Hematopoietic multipotent progenitor cell (in vitro differentiated cells): ENCODE measurements around a stretch of chr2.

DNA sequence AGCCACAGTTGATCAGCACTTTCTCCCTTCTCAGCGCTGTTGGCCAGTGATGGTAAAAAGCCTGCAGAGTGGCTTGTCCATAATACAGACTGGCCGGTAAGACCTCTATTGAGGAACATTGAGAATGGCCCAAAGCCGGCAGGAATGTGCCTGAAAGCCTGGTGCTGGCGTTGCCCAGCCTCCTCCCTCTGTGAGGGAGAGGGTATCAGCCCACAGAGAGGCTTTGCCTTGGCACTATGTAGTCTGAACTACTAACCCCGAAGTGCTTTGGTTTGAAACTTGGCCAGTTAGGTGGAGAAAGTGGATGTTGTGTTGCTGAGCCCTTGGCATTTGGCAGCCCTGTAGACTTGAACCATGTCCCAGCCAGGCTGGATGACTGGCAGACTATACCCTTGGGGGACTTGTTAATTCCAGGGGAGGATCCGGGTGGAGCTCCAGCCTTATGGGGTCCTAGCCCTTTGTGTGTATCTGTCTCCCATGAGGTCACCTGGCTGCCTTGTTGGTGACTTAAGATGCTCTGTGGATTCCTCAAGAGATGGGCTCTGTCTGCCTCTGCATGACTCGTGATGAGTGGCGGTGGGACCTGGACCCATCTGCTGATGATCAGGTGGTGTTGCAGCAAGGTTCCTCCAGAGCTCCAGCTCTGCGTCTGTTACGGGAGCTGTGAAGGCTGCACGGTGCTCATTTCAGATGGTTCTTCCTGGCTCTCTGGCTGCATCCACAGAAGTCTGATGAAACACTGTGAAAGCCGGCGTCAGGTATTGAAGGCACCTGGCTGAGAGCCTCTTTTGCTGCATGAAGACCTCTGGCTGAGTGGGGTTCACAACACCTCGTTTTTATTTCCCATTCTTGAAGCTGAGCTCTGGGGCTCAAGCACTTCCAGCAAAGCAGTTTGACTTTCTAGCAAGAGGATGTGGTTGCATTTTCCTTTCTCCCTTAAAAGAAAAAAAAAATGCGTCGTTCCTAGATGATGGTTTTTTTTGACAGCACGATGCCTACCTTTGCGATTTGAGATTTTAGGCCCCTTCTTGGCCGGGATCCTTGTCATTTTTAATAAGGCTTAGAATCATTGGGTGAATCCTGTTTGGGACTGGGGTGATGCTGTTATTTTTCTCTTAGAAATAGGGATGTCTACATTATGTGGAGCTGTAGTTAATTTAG, 2.4 kb downstream of the AGAP1 start:
- CAGE, long polyA plus RNA: no peak

DNA sequence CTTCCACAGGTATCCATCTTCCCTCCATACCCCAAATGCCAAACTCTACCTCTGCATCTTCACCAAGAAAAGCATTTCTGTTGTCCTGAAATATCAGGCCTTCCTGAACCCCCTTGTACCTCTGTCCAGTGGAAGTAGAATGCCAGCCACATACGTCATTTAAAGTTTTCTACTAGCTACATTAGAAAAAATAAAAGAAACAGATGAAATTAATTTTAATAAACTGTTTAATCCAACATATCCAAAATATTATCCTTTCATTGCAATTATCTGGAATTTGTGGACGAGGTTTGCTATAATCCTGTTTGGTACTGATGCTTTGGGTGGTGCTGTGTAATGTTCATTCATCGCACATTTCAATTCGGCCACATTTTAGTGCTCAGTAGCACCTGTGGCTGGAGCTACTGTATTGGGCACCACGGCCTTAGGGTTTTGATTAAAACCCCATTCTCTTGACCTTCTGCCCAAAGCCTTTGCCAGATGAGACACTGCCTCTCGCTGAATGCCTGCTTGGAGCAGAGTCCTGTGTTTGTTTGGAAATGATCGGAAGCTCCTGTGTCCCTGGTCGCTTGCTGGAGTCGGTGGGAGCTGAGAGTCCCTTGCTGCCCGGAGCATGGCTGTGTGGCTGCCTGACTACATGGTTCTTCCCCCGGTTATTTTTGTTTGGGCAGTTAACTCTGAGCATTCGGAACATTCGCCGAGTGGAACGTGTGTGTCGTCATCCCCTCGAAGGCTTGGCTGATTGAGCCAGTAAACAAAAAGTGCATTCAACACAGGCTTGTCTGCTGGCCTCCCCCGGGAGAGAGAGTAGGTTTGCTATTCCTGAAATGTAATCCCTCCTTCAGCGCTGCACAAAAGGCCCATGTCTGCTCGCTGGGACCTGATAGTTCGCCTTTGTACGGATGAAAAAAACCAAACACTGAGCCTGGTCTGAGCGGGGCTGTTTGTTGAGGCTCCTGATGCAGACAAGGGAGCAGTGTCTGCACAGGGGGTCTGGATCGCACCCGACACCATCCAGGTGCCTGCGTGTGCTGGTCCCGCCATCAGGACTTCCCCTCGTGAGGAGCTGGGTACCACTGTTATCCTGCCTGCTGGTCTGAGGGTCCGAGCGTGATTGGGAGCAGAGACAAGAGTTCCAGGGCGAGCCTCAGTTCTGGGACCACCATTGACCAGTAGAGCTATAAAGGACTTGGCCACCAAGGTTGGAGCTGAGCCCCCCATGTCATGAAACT, 83.5 kb downstream of the AGAP1 start:
- CAGE, long polyA plus RNA: no peak

DNA sequence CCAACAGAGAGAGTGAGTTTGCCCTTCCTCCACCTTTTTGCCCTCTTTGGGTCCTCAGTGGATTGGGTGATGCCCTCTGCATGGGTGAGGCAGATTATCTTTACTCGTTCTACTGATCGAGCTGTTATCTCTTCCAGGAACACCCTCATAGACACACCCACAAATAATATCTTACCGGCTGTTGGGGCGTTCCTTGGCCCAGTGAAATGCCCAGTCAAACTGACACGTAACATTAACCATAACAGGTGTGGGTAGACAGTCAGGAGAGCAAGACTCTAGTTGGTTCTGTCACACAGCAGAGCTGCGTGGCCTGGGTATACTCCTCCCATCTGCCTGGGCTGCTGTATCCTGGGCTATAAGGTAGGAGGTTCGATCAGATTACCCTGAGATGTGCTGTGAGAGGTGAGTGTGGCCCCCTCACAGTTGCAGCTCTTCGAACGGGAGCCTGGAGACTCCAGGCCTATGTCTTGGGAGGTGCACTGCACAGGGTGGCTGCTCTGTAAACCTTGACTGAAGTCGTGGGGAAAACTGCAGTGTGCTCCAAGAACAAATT, 144.1 kb downstream of the AGAP1 start:
- CAGE, long polyA plus RNA: no peak

- CAGE, long polyA plus RNA: no peak
These were observed 328.3 kb downstream of the AGAP1 start for GRCh38 chr2:235822143-235822606.

- CAGE, long polyA plus RNA: no peak
These were observed 156.1 kb downstream of the GBX2 start for GRCh38 chr2:236012047-236012441.

DNA sequence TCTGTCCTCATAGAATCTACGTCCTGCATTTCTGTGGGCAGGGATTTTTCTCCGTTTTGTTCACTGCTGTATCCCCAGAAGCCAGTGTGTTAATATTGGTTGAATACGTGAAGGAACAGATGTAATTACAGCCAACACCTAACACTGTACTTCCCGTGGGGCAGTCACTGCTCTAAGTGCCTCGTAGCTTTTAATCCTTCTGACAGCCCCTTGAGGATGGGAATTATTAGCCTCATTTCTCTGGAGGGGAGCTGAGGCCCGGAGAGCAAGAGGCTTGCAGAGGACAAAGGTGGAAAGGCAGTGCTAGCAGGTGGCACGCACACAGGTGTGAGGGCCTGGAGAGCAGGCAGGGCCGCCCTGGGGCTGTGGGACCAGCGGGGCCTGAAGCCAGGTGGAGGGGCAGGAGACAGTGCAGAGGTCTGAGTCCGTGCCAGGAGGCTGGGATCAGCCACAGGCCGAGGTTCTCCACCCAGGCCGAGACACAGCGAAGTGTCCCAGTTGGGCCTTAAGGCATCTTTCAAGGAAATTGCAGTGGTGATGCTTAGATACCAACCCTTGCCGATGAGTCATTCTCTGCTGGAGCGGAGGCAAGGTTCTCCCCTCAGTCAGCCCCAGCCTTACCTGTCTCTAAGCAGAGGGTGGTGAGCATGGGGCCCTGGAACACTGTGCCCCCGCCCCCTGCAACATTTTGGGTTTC, 122.8 kb downstream of the GBX2 start:
- CAGE, long polyA plus RNA: no peak

- CAGE, long polyA plus RNA: no peak
These were observed 7.2 kb downstream of the ACKR3 start for GRCh38 chr2:236576630-236577436.

DNA sequence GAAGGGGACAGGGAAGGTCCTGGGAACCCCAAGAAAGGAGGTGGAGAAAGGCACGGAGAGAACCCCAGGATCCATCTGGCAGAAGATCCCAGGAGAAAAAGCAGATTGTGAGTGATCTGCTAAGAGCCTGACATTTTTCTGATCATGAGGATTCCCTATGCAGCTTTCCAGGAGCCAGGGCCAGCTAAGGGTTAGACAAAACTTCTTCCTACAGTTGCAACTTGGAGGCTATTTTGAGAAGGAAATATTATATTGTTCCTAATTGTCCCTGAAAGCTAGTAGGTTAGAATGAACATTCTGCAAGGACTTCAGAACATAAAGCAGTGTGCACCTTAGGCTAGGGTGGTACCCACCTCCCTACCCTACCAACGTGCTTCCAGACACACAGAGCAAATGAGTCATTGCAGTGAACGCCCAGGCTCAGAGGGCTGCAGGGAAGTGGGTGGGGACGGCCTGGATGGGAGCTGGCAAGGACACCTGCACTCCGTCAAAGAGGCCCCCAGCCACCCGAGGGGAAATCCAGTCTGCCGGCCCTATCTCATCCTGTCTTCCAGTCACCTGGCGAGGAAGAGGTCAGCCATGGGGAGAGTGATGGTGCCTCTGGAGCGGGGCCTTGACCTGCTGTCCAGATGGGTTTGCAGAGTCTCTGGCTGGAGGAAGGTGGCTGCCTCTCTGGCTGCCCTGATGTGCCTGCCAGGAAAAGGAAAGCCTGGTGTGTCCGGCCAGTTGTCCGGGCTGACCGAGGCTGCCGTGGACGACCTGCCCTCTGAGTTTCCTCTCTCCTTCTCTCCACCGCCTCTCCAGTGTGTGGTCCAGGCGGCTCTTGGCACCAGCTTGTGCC, 209.9 kb upstream of the COPS8 start:
- CAGE, long polyA plus RNA: no peak

- CAGE, long polyA plus RNA: no peak
These were observed 196.7 kb upstream of the COPS8 start for GRCh38 chr2:236888896-236889452.

DNA sequence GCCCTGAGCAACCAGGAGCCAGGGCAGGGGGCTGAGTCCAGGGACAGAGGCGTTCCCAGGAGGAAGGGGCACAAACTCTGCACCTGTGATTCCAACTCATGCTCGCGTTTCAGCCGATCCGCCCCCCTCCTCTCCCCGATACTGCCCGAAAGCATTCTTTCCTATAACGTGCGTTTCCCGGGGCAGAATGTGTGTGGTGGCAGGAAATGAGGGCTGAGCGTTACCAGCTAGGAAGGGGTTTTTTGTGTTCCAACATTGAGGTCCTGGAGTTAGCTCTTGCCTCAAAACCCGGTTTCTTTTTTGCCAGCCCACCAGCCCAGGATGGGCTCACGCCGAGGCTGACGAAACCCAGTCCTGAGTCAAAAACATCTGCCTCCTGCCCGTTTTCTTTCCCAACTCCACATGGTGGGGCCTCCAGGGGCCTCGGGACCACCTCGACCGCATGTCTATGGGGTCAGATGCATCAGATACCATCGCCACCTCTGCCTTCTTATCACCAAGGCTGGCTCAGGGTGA, 113.8 kb upstream of the COPS8 start:
- CAGE, long polyA plus RNA: no peak

DNA sequence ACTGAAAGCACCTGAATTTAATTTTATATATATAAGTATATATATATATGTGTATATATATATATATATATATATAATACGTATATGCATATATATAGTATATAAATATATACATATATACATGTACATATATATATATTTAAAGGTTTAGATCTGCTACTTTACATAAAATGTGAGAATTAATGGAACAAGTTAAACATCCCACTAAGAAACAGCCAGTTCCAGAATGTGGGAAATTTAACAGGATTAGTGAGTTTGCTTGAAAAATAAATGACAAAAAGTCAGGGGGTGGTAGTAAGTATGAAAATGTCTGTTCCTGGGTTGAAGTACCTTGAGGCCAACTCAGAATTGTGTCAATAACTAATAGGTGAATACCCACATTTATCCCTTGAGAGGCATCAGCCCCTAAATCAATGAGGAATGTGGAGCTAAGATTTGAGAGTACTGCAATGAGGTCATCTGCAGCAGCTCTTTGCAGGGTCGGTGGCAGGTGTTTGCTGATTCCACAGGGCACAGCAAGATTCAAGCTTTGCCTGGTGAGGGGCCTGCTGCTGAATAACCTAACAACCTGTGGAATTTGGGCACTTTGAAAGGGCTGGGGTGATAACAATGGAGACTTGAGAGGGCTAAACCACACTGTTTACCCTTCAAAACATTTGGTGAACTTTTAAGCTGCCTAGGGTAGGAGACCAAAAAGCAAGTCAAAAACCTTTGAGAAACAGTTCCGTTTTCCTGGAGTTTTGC, 15.2 kb downstream of the COPS8 start:
- CAGE, long polyA plus RNA: no peak

DNA sequence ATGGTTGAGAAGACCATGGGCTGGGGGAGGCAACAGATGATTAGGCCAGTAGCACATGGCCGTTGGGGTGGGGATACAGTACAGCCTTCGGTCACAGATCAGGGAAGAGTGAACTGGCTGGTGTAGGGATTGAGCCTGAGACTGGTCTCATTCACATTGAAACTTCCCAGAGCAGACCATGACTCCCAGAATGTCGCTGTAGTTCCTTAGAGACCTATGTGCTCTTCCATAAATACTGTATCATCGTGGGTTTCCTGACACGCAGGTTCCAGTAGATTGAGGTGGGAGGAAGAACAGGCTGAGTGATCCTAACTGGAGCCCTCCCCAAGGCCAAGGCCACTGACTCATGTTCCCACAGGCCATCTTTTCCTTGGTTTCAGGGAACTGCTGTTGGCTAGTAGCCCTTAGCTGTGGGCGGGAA, 55.7 kb downstream of the COPS8 start:
- CAGE, long polyA plus RNA: no peak

DNA sequence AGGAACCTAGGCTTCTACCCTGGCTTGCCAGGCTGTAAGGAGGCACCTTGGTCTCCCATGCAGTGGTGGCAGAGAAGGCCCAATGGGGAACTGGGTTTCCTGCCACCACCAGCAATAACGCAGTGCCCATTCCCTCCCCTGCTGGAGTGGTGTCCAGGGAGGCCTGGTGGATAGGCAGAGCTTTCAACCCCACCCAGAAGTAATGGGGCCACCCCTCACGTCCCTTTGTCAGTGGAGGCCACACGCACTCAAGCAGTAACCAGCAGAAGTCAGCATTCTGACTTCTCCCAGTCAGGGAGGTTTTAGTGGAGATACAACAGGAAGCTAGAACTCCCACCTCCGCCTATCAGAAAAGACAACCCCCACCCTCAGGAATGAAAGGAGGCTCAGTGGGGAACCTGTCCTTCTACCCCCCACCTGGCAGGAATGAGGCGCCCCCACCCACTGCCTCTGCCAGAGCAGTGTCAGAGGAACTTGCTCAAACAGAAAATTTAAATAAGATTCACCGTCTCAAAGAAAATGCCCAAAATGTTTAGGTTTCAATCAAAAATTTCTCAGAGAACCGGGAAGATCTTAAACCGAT, 132.5 kb downstream of the COPS8 start:
- CAGE, long polyA plus RNA: no peak

DNA sequence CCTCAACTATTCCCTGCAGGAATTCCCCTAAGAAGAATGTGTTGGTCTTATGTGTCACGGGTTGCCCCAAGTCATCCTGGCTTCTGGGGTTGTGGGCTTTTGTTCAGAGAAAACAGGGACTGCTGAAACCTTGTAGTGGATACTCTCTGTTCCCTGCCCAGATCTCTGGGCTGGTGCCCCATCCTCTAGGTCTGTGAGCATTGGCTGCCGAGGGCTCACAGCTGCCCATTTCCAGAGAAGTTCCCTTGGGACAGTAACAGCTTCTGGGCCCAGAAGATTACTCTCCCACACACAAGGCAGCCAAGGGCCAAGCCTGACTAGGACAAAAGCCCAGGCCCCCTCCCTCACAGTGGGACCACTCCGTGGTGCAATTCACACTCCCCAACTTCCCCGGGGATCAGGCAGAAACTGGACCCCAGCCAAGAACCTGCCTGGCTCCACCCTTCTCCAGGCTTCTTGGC, 137.8 kb downstream of the COPS8 start:
- CAGE, long polyA plus RNA: no peak

DNA sequence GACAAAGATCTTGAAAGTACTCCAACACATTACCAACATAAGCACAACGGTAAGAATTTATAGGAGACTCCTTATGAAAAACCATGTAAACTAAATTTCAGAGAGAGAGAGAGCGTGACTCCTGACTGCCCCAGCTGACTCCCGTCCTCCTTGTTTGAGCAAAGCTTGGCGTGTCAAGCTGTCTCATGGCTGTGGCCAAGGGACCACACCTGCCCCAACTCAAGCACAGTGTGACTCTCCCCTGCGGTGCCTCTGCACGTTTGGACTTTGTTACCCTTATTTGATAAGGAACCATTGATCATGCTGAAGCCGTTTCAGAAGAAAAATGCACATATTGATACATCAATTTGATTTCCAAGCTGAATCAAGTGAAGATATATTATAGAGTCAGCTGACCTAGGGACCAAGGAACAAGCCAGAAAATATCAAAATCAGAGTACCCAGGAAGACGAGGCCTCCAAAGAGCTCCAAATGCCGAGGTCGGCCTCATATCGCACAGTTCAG, 124.8 kb downstream of the COL6A3 start:
- CAGE, long polyA plus RNA: no peak

- CAGE, long polyA plus RNA: no peak
These were observed 52.4 kb downstream of the COL6A3 start for GRCh38 chr2:237361526-237362036.

DNA sequence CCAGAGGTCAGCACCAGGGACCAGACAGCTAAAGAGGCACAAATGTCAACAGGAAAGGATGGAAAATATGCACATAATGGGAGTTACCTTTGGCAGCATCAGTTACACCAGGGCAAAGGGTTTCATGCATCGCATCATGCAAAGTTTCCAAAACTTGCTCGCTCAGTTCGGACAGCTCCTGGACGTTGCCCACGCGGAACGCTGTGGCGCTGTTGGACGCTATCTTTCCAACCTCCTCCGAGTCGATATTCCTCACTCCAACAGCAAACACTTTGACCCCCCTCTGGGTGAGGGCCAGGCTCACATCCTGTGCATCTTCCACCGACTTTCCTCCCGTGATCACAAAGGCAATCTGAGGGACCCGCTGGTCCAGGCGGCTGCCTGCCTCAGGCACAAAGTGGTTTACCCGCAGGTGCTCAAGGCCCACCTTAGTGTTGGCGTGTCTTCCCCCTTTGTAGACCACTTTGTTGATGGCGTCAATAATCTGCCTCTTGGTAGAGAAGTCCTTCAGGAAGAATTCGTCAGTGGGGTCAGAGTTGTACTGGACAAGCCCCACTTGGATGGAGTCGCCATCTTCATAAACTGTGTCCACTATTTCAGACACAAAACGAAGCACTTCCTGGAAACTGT, 47.2 kb downstream of the COL6A3 start:
- CAGE, long polyA plus RNA: no peak

GRCh38 chr2:237421443-237422191, 7.7 kb upstream of the COL6A3 start:
- CAGE, long polyA plus RNA: no peak

- CAGE, long polyA plus RNA: no peak
These were observed 18.7 kb upstream of the COL6A3 start for GRCh38 chr2:237432349-237433306.

- CAGE, long polyA plus RNA: no peak
These were observed 15.2 kb upstream of the MLPH start for GRCh38 chr2:237471928-237472225.